ENCODE data around the genes SKIDA1 and BMI1.

DNA sequence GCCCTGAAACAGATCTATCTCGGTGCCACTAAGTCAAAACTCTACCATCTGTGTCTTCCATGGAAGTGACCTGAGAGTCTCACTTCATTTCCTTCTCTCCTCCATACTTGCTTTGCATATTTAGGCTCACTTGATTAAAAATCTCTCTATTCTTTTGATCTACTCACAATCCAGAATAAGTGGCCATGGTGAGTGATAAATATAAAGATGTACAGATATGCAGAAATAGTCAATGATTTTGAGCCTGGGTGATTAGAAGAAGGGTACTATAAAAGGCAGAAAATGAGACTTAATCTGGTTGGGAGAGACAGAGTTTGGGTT, 225.2 kb upstream of the NEBL start:
- RRBS: no CpG with 5 or more reads among the region's 1 CpG
CAGE:
- cytosol, long polyA plus RNA: no peak
- long polyA plus RNA: no peak
- nucleus, long polyA plus RNA: no peak

DNA sequence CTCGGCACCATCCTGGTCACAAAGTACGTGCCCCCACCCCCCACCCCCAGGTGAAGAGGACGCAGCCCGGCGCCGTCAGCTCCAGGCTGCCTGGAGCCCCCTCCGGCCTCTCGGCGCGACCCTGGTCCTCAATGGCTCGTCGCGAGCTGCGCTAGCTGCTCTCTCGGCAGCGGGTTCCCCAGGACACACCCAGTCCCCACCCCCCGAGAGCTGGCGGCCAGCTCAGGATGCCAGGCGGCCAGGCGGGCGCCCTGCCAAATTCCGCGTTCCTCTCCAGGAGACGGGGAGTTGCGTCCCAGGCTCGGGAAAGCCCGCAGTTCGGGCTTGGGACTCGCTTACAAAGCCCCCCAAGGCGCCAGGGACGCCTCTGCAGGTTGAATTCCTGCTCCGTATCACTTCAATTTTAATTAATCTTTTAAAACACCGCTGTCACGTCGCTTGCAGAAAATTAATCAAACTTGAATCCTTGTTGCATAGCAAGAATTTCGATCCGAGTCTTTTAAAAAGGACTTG, 28.3 kb downstream of the SKIDA1 start:
- RRBS: 4% methylated on average over 3 of the region's 37 CpGs
CAGE:
- cytosol, long polyA plus RNA: no peak
- long polyA plus RNA: no peak
- nucleus, long polyA plus RNA: no peak

DNA sequence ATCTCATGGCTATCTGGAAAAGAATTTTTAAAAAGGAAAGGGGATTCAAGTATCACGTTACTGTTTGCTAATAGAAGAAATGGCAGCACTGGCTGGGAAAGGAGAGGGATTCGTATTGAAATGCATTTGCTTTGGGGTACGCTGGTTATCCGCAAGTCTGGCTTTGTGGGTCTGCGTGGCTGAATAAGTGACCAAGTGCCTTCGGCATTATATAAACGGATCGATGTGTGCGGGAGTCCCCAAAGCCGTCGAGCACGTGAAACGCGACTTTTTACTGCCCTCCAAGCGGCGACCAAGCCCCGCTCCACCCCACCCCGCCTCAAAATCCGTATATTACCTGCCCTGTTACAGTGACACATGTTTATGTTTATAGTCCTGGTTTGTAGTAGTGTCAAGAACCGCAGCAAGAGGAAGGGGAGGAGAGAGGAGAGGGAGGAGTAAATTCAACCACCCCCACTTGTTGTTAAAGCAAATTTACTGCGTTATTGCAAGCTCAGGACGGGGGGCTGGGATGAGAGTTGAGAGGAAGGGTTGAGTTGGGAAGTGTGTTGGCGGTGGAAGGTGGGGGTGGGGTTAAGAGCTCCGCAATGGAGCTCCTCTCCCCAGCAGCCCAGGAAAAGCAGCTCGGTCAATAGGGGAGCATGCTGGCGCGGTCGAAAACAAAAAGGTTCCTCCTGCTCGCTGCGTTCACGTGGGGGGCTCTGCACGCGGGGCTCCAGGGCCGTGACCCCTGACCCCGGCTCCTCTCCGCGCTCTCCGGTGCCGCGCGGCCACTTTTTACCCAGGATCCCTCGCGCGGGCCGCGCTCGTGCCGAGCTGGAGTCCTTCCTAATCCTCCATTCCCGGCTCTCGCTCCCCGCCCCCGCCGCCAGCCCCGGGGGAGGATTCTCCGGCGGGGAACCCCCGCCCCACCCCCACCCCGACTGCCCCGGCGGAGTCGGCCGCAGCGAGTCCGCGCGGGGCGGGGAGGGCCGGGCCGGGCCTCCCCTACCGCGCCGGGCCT, at the start of gene SKIDA1:
Gene SKIDA1, minus strand, starts transcription at position 473 of the 1,003 bp plus-strand sequence.
- RRBS: 1% methylated on average over 21 of the region's 72 CpGs
CAGE:
- cytosol, long polyA plus RNA: no peak
- long polyA plus RNA: no peak
- nucleus, long polyA plus RNA: no peak

- RRBS: no CpG with 5 or more reads among the region's 3 CpGs
CAGE:
- cytosol, long polyA plus RNA: no peak
- long polyA plus RNA: no peak
- nucleus, long polyA plus RNA: no peak
These were observed 48.4 kb downstream of the MLLT10 start for GRCh38 chr10:21582368-21582917.

DNA sequence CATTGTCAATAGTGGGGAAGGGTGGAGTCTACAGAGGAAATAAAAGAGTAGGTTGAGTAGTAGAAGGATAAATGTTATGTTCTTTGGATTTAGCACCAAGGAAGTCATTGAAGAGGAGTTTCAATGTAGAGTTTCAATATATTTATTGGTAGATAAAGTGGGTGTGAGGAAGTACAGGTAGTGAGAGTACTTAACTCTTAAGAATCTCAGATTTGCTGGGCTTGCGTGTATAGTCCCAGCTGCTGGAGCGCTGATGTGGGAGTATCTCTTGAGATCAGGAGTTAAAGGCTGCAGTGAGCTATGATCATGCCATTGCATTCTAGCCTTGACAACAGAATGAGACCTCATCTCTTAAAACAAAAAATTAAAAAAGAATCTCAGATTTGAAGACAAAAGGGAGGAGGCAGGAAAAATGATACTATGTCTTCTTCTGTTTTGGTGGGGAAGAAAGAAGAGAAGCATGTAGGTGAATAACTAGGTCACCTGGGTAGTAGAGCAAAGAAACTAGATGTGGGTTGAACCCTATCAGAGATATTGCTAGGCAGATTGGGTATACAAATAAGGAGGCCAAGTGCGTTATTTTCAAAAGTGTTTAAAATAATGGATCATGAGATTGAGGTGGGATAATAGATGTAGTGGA, 95.7 kb downstream of the MLLT10 start:
- RRBS: no CpG with 5 or more reads among the region's 3 CpGs
CAGE:
- cytosol, long polyA plus RNA: no peak
- long polyA plus RNA: no peak
- nucleus, long polyA plus RNA: no peak

GRCh38 chr10:21652180-21652922, 118.3 kb downstream of the MLLT10 start:
- RRBS: no CpG with 5 or more reads among the region's 3 CpGs
CAGE:
- cytosol, long polyA plus RNA: no peak
- long polyA plus RNA: no peak
- nucleus, long polyA plus RNA: no peak

- RRBS: no CpG with 5 or more reads among the region's 6 CpGs
CAGE:
- cytosol, long polyA plus RNA: no peak
- long polyA plus RNA: no peak
- nucleus, long polyA plus RNA: start-site peak on the plus strand at chr10:21653981-21654448, 12 and 22 reads in 2 replicates
These were observed 119.9 kb downstream of the MLLT10 start for GRCh38 chr10:21653658-21654649.

DNA sequence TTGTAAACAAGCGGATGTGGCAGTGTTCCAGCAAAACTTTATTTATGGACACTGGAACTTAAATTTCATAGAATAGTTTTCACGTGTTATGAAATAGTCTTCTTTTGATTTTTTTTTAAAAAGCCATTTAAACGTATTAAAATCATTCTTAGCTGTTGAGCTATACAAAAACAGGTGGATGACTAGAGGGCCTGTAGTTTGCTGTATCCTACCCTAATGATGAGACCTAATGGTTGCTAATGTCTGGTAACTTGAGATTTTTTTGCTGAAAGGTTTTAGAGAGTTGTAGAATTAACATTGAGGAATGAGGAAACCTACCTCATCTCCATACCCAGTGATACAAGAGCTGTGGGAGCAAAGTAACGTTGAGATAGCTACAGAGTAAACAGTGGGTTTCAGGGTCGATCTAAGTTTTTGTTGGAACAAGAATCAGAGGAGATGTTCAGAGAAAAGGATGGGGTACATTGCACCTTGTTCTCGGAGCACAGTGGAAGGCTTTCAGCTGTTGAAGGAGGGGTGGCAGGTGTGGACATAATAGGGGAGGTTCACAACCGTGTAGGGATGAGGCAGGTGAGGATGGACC, 121.5 kb downstream of the MLLT10 start:
- RRBS: no CpG with 5 or more reads among the region's 7 CpGs
CAGE:
- cytosol, long polyA plus RNA: no peak
- long polyA plus RNA: no peak
- nucleus, long polyA plus RNA: no peak

DNA sequence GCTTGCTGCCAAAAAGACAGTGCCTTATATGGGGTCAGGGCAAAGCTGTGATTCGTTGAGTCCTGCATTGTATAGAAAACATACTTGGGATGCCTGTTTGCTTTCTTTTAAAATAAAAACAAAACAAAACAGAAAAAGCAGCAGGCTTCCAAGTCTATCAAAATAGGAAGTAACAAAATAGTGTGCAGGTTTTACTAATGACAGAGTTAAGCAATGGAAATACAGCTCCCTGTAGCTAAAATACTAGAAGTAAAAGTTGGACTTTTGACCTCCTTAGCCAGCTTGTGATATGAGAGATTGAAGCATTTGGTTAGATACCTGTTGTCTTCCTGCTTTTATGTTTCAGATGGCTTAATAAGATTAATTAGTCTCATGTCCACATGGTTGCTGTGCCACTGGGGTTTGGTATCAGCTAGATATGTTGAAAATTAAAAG, 190.9 kb downstream of the MLLT10 start:
- RRBS: no CpG with 5 or more reads among the region's 1 CpG
CAGE:
- cytosol, long polyA plus RNA: no peak
- long polyA plus RNA: no peak
- nucleus, long polyA plus RNA: no peak

DNA sequence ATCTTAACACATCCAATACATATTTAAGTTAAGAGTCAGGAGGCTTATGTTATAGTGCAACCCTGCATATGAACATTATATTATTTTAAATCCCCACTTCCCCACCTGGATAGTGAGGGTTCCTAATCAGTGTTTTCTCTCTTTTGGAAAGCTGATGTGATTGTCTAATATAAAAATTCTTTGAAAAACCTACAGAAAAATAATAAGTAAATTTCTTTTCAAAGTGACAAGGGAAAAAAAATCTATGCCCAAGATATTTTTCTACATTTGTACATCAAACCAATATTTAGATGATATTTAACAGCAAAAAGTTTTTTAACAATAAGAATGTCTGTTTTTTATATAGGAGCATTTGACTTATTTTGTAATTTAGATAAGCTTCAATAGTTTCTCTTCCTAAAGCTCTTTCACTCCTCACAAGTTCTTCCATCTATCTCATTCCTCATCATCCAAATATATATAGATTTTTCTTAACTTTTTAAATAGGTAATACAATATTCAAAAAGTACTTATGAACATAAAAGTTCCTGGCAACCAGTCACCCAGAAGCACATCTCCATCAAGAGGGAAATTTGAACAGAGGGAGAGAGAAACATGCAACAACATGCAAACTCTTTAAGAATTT, 25.7 kb downstream of the DNAJC1 start:
CAGE:
- cytosol, long polyA plus RNA: no peak
- long polyA plus RNA: no peak
- nucleus, long polyA plus RNA: no peak

- RRBS: no CpG with 5 or more reads among the region's 16 CpGs
CAGE:
- cytosol, long polyA plus RNA: no peak
- long polyA plus RNA: no peak
- nucleus, long polyA plus RNA: no peak
These were observed 12.6 kb upstream of the EBLN1 start for GRCh38 chr10:22230436-22230859.

DNA sequence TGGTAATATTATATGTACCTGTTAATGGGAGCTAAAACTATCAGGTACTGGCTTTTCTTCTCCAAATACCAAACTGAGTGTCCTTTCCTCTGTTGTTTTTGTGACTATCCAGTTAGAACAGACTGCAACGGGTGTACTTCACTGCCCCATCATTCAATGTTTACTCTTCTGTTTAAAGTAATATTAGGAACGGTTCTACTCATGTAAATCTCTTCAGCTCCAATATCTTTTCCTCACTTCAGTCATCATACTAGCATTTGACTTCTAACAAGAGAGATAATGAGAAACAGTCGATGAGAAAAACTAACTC, 13.0 kb upstream of the EBLN1 start:
- RRBS: no CpG with 5 or more reads among the region's 3 CpGs
CAGE:
- cytosol, long polyA plus RNA: no peak
- long polyA plus RNA: no peak
- nucleus, long polyA plus RNA: no peak

- RRBS: no CpG with 5 or more reads among the region's 3 CpGs
CAGE:
- cytosol, long polyA plus RNA: no peak
- long polyA plus RNA: no peak
- nucleus, long polyA plus RNA: no peak
These were observed 29.1 kb upstream of the EBLN1 start for GRCh38 chr10:22246627-22247564.

GRCh38 chr10:22253230-22253461, 35.3 kb upstream of the EBLN1 start:
- RRBS: 97% methylated on average over 19 of the region's 23 CpGs
CAGE:
- cytosol, long polyA plus RNA: no peak
- long polyA plus RNA: no peak
- nucleus, long polyA plus RNA: no peak

DNA sequence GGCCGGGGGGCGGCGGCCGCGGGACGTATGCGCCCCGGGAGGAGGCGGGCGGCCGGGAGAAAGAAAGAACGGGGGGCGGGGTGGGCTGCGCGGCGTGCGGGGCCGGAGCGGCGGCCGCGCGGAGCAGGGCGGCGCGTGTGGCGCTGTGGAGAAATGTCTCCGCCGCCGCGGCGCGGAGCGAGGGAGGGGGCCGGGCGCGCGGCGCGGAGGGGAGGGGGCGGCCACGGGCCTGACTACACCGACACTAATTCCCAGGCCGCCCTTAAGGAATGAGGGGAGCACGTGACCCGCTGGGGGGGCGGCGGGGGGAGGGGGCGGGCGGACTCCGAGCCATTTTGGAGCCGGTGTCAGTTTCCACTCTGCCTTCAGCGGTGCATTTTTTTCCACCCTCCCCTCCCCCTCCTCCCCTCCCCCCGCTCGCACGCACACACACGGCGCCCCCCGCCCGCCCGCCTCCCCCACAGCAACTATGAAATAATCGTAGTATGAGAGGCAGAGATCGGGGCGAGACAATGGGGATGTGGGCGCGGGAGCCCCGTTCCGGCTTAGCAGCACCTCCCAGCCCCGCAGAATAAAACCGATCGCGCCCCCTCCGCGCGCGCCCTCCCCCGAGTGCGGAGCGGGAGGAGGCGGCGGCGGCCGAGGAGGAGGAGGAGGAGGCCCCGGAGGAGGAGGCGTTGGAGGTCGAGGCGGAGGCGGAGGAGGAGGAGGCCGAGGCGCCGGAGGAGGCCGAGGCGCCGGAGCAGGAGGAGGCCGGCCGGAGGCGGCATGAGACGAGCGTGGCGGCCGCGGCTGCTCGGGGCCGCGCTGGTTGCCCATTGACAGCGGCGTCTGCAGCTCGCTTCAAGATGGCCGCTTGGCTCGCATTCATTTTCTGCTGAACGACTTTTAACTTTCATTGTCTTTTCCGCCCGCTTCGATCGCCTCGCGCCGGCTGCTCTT, at the start of gene BMI1:
Gene BMI1, plus strand, starts transcription at position 350 of the 942 bp plus-strand sequence.
- RRBS: under 1% methylated on average over 36 of the region's 118 CpGs
CAGE:
- cytosol, long polyA plus RNA: start-site peak on the plus strand centred at position 678 of the sequence, 134 bp wide, 154 and 279 reads in 2 replicates
- long polyA plus RNA: no peak
- nucleus, long polyA plus RNA: start-site peak on the plus strand centred at position 676 of the sequence, 150 bp wide, 98 and 163 reads in 2 replicates

- RRBS: 21% methylated on average over 34 of the region's 95 CpGs
CAGE:
- cytosol, long polyA plus RNA: no peak
- long polyA plus RNA: no peak
- nucleus, long polyA plus RNA: no peak
These were observed 130.7 kb downstream of the SPAG6 start for GRCh38 chr10:22475671-22476629.

- RRBS: no CpG with 5 or more reads among the region's 15 CpGs
CAGE:
- cytosol, long polyA plus RNA: no peak
- long polyA plus RNA: no peak
- nucleus, long polyA plus RNA: no peak
These were observed 114.4 kb downstream of the PIP4K2A start for GRCh38 chr10:22599762-22600605.

DNA sequence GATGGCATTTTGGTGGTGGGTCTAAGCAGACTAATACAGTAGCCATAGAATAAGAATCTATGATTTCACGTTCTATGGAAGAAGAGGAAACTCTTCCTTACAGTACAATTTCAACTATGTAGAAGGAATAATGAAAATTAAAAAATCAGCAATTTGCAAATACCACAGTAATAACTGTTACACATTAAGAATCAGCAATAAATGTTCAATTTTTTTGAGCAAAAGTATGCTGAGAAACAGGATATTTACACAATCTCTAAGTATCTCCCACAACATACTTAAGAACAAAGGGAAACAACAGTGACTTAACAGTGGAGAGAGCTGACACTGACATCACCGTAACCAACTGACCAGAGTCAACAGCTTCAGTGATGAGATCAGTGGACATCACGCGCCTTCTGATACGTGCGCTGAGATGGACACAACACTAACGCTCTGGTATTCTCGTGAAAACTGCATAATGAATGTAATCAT, 82.8 kb downstream of the PIP4K2A start:
- RRBS: no CpG with 5 or more reads among the region's 8 CpGs
CAGE:
- cytosol, long polyA plus RNA: no peak
- long polyA plus RNA: no peak
- nucleus, long polyA plus RNA: no peak

- RRBS: no CpG with 5 or more reads among the region's 6 CpGs
CAGE:
- cytosol, long polyA plus RNA: no peak
- long polyA plus RNA: no peak
- nucleus, long polyA plus RNA: no peak
These were observed 32.6 kb downstream of the PIP4K2A start for GRCh38 chr10:22681627-22682350.

GRCh38 chr10:22706177-22707193, 7.9 kb downstream of the PIP4K2A start:
- RRBS: no CpG with 5 or more reads among the region's 8 CpGs
CAGE:
- cytosol, long polyA plus RNA: no peak
- long polyA plus RNA: no peak
- nucleus, long polyA plus RNA: no peak

Measured in SK-N-SH (cell line).